Skin of body (tissue), 2 donors: Measurements from ENCODE around the gene FAM216B.

GRCh38 chr13:42552898-42553417, 21.0 kb upstream of the TNFSF11 start:
- RAMPAGE, long total RNA = no peak

DNA sequence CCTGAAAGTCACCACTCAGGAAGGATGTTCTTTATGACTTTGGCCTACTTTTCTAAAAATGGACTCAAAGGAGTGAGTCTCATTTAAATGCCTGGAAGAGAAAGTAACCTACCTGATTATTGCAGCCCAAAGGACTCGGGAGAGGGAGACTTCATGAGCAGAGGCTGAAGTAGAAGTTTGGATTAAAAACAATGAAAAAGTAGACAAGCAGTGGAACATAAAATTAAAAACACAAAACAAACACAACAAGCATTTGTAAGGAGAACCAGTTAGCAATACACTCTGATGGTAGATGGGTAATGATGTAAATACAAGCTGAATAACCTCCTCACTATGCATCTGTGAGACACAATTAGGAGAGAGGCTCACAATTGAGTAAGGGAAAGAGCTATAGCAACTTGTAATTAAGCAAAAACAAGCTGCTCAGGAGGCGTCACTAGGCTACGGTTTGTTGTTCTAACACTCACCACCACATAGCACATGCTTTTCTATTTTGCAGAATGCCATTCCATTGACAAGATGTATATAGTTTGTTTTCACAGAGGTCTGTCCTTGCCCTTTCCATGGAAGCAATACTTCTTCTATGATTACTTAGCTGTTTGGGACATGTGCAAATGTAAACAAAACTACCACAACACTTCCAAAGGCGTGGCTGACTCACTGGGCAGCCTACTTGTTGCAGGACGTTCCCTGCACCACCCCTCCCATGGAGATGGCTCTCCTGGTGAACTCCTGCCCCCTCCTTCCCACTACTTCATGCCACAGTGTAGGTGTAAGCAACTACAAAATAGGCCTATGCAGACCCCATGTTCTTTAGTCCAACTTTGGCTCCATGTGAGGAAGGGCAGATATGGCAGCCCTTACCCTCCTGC, 34.1 kb upstream of the FAM216B start:
- RAMPAGE, long total RNA = no peak

DNA sequence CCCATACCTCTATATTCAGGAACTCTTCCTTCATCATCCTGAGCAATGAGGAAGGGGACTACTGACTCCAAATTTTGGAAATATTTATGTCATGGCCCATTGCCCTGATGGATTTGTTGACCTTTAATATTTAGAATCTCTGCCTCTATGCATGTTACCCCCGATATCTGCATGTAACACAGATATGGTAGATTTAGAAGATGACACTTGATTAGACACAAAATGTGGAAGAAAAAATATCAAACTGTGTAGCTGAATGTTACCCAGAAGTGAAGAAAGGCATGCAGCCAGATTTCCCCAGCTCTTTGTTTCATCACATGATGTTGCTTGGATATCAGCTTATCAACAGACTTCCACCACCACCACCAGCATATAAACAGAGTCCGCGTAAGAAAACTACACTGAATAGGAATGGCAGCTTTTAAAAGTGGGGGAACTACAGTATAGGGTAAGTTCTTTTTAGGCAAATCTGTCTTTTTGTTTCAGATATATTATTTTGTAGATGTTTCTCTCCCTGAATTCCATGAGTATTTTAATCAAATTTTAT, at the start of gene FAM216B:
Gene FAM216B (plus strand): TSS at position 368 of the 547 bp plus-strand sequence.
- RAMPAGE, long total RNA = no peak

- RAMPAGE, long total RNA = no peak
Measured at GRCh38 chr13:42875808-42876591, 94.6 kb downstream of the FAM216B start.

DNA sequence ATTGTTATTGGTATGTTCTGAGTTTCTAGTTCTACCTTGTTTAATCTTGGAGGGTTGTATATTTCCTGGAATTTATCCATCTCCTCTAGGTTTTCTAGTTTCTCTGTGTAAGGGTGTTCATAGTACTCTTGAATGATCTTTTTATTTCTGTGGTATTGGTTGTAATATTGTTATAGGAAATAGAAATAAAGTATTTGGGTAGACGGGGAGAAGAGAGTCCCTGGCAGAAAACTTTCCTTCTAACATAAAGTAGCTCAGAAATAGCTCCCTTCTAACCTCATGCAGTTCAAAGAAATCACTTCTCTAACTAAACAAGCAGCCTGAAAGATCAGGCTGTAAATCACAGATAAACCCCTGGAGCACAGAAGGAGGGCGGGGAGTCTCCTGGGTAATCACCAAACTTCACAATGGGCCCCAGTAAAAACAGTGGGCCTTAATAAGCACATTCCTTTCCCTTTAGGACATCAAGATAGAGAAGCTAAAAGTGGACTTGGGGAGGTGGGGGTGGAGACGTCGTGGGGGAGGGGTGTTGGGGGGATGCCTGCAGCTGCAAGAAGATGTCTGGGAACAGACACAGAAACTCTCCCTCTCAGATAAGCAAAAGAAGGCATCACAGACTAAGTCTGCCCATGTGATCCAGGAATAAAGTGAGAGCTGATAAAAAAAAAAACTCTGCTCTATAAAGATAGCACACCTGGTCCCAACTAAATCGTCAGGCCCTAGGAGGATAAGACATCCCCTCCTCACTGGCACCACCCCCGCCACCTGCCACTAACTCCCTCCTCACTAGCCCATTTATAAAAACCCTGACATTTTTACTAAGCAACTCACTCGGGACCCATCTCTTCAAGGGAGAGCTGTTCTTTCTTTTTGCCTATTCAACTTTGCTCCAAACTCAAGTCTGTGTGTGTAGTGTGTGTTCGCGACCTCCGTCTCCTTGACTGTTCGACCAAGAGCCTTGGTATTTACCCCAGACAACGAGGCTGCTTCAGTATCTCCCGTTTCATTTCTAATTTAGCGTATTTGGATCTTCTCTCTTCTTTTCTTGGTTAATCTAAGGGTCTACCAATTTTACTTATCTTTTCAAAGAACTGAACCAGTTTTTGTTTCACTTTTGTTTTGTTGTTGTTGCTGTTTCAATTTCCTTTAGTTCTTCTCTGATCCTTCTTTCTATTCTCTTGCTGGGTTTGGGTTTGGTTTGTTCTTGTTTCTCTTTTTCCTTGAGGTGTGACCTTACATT, 31.6 kb downstream of the DNAJC15 start:
- RAMPAGE, long total RNA = no peak

- RAMPAGE, long total RNA = no peak
Measured at GRCh38 chr13:43891811-43892367, 12.2 kb downstream of the LACC1 start.

- RAMPAGE, long total RNA = no peak
Measured at GRCh38 chr13:44104969-44105473, 56.0 kb downstream of the SMIM2 start.

GRCh38 chr13:44132543-44133270, 28.4 kb downstream of the SMIM2 start:
- RAMPAGE, long total RNA = no peak

DNA sequence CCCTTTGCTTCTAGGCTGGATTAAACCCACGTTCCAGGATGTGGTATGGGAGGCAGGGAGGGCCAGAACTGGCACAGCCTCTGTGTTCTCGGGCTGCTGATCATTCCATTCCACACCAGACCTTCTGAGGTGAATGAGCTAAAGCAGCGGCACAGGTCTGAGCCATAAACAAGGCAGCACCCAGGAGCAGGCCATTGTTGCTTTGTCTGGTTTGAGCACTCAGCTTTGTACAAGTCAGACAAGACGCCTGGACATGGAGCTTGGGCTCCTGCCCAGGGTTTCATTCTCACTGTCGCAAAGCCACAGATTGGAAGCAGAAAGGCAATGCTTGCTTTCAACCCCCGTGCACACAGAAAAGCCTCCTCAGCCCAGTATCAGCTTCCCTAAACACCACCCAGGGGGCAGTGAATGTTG, 5.5 kb downstream of the SMIM2 start:
- RAMPAGE, long total RNA = no peak

DNA sequence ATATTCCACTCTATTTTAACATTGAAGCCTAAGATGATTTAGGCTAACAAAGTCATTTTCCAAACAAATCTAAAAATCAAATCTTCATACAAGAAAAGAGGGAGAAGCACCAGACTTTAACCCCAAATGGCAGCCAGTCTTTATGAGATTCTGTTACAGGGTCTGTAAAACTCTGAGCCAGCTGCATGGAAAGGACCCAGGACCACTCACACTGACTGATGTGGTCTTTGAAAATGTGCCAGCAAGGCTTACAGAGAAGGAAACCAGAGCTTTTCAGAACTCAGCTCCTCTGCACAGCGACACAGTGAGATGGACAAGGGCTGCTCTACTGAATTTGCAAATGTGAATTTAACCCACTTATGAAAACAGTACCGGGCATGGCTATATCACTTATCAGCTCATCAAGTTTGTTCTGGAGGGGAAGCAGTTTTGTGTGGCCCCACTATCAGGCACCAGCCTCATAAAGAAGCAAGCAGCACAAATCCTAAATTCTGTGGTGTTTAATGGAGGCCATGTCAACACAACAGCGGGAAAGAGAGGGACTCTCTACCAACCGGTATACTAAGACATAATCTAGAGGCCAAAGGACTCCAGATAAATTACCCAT, 98.8 kb upstream of the SERP2 start:
- RAMPAGE, long total RNA = no peak

GRCh38 chr13:44310356-44310772, 63.3 kb upstream of the SERP2 start:
- RAMPAGE, long total RNA = no peak

GRCh38 chr13:44412284-44412666, 38.7 kb downstream of the SERP2 start:
- RAMPAGE, long total RNA = no peak

DNA sequence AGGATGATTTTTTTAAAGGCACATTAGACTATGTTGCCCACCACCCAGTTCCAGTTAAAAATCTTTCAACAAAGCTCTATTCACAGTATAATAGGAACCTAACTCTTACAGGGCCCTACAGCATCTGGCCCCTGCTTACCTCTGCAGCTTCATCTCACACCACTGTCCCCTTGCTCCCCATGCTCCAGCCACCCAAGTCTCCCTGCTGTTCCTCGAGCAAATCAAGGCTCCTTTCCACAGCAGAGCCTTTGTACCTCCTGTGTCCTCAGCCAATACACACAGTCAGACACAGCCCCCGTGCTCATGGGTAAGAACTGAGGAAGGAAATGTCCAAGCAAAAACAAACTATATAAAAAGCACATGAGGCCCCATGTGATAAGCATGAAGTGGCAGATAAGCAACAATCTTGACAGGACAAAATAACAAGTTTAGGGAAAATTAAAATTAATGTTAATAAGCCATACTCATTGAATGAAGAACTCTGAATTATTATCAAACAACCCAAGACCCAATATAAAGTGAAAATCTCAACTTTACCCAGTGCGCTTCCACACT, 67.5 kb downstream of the TSC22D1 start:
- RAMPAGE, long total RNA = no peak

GRCh38 chr13:44692050-44692575, 116.0 kb upstream of the TSC22D1 start:
- RAMPAGE, long total RNA = no peak

DNA sequence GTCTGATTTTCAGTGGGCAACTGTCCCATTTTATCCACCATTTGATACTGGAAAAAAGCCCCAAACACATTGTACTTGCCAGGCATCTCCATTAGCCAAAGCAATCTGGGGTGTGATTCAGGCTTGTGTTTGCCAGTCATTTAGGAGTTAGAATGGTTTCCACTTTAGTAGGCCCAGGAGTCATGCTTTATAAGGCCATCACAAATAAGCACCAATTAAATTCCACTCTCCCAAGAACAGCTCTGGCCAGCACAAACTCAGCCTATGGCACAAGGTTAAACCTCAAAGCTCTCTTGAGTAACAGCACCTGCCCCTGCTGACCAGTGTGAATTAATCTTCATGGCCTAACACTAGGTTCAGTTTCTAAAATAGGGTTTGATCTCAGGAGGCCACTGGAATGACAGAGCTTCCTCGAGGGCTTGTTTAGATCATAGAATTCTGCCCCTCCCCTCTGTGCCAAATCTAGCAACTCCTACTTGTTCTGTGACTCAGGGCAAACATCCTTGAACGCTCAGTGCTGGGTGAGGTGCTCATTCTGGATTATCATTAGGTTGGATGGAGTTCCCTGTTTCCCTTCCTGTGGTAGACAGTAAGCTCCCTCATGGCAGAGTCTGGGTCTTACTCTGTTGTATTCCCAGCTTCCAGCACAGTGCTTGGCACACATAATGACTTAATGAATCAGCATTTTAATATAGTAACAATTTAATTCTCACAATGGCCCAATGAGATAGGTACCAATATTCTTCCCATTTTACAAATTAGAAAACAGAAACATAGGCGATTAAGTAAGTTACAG, 66.9 kb downstream of the NUFIP1 start:
- RAMPAGE, long total RNA = no peak

DNA sequence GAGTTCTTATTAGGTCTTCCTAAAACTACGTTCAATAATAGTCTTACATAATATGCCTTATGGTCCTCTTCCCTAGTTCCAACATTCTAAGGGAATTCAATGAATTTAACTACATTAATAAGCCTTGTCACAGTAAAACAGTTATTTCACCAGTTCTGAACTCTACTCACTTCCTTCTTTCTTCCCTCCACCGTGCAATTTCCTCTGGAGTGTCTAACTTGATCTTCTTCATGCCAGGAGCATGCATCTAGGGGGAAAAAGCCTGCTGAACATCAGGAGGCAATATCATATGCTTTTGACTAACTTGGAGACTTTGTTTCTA, 10.3 kb downstream of the NUFIP1 start:
- RAMPAGE, long total RNA = no peak

DNA sequence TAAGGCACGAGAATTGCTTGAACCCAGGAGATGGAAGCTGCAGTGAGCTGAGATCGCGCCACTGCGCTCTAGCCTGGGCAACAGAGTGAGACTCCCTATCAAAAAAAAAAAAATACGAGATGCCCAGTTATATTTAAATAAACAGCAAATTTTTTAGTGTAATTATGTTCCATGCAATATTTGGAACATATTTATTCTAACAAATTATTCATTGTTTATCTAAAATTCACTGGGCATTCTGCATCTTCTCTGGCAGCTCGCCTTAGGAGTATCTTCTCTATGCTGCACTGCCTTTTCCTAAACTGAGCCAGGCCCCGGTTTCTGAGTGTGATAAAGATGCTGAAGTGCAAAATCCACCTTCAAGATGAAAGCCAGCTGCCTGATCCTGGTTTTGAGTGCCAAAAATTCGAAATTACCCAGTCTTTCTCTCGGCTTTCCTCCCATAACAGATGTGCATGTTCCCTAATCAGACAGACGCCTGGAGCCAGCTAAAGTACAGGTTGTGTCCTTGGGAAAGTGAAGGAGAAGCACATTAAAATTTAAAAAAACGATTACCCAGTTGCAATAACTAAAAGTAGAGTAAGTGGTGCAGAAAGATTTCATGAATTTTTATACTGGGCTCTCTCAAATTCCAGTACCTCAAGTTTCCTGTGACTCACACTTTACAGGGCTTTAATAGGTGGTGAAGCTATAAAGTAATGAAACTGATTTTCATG, 65.1 kb upstream of the GTF2F2 start:
- RAMPAGE, long total RNA = no peak

- RAMPAGE, long total RNA = no peak
Measured at GRCh38 chr13:45143548-45143915, 23.2 kb downstream of the GTF2F2 start.

DNA sequence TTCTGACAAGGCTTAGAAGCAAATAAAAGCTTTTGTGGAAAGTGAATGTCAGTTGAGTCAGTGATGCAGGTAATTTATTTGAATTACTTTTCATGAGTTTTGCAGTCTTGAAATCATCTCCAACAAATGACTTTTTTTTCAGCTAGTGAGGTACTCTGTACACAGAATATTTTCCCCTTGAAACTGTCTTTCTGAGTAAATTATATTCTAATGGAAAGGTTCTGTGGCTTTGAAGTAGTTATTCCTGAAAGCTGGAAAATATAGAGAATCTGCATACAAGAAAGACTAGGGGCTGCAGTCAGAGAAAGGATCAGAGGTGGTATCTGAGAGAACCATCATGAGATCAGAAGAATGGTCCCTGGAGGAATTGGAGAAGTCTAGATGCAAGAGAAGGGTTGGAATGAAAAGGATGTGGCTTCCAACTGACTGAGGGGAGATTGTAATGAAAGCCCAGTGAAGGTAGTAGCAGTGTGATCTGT, 30.4 kb downstream of the KCTD4 start:
- RAMPAGE, long total RNA = no peak

DNA sequence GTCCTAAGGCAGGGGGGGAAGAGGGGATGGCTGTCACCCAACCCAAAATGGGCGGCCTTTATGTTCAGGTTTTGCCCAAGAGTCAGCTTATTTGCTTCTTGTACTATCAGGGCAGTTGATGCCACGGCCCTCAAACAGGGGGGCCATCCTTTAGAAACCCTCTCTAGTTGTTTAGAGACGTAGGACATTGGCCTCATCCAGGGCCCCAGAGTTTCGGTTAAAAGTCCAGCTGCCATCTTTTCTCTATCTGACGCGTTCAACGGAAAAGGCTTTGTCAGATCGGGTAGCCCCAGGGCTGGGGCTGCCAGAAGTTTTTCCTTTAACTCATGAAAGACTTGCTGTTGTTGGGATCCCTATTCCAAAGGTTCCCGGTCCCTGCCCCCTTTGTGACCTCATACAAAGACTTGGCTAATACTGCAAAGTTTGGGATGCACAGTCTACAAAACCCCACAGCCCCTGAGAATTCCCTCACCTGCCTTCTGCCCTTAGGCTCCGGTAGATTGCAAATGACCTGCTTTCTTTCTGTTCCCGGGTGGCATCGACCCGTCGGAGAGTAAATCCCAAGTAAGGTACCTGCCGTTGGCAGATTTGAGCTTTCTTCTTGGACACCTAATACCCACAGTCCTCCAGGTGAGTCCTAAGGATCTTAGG, 37.8 kb upstream of the TPT1 start:
- RAMPAGE, long total RNA = no peak